ENCODE results near the gene LEAP2.

- PRO-cap, result no peak
Measured at GRCh38 chr5:131250684-131251144, 13.1 kb upstream of the CDC42SE2 start.

DNA sequence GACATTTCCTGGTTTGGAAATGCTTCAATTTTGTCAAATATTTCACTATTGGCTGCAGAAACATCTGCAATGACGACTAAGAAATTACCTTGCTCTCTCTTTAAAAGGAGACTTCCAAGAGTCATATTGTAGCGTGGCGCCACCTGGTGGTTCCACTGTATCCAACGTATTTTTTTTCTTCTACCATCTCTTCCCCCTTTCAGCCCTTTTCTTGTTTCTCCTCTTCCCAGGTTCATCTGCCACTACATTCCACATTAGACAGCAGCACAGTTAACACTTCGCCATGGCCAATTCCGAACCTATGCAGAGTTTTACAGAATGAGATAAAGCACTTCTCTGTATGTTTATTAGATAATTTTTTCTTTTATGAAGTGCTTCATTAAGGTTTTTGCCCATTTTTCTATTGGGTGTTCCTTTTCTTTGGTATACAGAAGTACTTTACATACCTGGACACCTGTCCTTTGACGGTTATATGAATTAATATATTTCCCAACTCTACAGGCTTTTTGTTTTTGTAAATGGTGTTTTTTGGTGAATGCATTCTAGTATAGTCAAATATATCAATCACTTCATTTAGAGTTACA lies 153.6 kb downstream of the CDC42SE2 start:
- PRO-cap, result no peak

GRCh38 chr5:131636289-131636592 lies 1.2 kb upstream of the RAPGEF6 start:
- PRO-cap, result no peak

DNA sequence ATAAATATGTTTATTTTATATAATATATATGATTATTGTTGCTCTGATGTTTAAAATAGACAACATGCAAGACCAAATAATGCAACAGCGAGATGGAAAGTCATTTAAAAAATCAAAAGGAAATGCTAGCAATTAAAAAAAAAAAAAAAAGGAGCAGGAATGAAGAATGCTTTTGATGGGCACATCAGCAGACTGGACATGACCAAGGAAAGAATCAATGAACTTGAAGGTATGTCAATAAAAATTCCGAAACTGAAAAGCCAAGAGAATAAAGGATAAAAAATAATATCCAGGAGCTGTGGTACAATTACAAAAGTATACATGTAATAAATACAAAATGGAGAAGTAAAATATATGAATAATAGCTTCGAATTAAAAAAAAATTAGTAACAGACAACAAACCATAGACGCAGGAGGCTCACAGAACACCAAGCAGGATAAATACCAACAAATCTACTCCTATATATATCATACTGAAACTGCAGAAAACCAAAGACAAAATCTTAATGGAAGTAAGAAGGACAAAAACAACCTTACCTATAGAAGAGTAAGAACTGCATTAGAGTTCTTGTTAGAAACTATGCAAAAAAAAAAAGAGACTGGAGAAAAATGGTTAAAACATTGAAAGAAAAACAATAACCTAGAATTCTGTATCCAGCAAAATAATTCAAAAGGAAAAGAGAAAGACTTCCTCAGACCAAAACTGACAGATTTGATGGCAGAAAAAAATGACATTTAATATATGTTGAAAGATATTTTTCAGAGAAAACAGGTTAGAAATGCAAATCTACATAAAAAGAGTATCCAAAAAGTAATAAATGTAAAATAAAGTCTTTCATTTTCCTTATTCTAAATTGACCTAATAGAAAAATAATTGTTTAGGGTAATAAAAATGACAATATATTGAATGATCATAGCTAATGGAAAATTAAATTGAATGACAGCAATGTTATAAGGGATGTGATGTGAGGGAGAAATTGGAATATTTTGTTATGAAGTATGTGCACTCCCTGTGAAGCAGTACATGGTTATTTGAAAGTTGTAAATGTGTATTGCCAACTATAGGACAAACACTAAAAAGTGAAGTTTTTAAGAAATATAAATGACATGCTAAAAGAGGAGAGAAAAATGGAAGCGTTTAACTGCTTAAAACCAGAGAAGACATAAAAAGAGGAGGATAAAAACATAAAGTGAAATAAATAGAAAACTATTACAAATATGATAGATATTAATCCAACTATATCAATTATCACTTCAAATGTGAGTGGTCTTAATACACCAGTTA lies 54.0 kb upstream of the RAPGEF6 start:
- PRO-cap, result no peak

DNA sequence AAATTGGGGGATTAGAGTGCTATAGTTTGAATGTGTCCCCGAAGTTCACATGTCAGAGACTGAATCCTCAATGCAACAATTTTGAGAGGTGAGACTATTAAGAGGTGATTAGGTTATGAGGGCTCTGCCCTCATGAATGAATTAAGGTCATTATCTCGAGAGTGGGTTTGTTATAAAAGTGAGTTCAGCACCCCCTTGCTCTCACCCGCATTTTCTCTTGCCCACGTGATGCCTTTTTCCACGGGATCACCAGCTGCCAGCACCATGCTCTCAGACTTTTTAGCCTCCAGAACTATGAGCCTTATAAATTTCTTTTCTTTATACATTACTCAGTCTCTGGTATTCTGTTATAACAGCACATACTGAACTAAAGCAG lies 10.3 kb downstream of the FNIP1 start:
- PRO-cap, result no peak

- PRO-cap, result no peak
Measured at GRCh38 chr5:131983455-131983932, 28.0 kb downstream of the ACSL6 start.

- PRO-cap, result no peak
Measured at GRCh38 chr5:132003020-132003899, 8.2 kb downstream of the ACSL6 start.

DNA sequence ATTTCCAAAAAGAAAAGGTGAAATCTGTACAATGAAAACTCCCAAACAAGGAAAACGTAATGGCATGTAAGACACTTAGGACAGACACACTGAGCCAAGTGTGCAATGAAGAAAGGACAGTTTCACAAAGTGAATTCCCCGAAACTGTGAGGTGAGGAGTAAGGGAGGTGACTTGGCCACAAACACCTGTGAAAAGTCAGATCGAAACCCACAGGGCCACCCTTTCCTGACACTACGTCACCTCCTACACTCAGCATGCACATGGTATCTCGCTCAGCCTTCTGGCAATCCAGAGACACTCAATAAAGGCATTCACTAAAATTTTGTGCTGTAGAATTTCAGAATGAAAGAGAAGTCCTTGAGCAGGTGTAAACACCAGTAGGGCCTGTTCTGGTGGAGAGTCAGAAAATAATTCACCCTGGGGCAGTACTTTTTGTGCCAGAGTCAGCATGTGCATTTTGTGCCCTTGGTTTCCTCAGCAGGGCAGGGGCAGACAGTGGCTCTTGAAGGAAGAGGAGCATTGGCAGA lies 8.8 kb upstream of the ACSL6 start:
- PRO-cap, result no peak

DNA sequence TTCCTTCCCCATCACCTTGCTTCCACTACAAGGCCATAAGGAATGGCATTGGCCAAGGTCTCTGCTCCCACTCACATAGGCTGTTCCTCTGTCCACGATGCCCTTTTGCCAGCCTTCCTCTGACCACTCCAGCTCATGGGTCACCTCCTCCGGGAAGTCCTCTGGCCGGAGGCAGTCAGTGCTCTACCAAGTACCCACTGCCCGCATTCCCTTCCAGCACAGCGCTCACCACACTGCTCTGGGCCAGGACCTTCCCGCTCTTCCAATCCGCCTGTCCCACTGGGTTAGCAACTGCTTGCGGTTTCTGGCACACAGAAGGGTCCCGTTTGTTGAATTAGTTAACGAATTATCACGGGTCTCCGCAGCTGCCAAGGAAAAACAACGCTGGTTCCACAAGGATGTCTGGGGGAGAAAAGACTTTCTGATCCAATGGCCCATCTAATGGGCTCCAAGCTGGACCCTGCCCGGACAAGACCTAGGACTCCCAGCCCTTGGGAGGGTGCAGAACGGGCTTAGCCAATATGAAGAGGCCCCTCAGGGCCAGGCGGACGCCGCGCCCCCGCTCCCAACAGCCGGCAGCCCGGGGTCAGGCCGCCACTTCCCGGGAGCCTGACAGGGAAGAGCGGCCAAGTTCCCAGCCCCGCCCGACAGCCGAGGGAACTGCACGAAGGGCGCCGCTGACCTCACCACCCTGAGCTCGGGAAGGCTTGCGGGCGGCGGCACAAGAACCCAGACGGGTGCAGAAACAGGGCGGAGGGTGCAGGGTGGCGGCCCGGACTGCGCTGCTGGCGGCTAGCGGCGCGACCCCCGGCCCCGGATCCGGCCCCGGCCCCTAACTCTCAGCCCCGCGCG lies 570 bp downstream of the P4HA2 start:
- PRO-cap, result bidirectional peak, plus-strand start at position 722 of the sequence, minus-strand start at position 632 of the sequence

DNA sequence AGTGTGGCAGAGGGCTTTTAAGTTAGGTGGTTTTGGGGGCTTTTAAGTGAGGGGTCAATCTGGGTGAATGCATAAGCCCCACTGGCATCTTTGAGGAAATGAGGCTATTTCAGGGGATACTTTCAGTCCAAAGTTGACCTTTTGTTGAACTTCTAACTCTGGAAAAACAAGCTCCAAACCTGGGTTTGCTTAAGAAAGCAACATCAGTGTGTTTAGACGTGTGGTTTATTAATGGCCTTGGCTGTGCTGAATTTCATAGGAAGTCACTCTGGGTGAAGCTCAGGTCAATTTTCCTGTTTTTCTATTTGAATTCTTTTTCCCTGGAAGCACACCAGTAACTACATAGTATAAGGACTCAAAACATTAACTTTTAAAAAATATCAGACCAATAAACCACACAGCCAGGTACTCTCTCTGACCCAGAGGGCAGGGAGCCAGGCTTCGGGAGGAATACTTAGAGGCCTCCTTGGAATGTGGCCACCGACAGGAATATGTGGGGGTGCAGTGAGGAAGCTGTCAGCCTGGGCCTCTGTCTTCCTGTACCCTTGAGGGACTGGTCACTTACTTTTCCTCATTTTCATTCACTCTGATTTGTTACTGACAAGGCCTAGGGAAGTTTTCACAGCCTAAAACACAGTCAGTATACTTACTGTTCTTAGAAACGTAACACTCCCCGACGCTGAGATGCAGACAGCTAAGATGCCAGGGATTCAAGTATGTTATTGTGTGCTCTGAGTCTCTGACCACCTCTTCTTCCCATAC lies 18.8 kb downstream of the SLC22A5 start:
- PRO-cap, result no peak

DNA sequence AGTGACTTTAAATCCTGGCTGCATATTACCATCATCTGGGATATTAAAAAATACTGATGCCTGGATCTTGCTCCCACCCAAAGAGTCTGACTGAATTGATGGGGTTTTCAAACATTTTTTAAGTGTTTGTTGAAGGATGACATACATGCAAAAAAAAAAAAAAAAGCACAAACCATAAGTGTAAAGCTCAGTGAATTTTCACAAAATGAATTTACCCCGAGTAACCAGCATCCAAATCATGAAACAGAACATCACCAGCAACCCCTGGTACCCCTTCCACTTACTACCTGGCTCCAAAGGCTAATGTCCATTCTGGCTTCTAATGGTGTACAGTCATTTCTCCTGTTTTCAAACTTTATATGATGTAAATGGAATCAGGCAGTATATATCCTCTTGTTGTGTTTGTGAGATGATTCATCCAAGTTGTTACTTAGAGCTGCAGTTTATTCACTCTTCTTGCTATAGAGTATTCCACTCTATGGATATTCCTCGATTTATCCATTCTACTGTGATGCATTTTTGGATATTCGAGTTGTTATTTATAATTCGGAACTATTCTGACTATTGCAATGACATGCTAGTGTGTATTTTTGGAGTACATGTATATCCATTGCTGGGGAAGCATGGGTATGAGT lies 32.5 kb downstream of the IRF1 start:
- PRO-cap, result no peak

DNA sequence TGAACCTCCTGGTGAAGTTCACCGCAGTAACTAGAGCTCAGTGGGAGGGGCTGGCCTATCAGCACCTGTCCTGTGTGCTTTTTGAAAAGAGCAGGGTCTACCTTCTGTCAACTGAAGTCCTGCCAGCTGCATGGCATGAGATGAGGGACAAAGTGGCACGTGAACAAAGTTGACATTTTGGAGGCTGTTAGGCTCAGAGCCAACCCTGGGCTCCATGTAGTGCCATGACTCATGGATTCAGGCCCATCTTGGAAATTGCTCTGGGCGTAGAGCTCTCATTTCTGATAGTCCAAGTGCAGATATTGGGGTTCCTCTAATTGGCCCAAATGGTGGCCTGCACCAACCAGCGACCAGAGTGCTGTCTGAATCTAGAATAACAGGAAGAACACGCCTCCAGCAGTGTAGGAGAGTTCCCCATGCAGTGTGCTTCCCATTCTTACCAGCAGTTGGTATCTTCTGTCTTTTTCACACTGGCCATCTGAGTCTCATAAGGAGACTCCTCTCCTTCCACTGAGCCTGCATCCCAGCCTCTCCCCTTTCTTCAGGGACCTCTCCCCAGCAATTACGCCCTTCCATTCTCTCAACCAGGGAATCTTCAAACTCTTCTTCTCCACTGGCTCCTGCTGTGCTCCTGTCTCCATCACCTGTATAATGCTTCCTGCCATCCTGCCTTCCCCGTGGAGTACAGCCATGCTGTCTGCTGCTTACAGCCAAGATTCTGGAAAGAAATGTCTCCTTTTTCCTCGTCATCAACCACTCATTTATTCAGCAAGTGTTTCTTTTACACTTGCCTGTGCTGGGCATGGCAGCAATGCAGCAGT lies 30.4 kb downstream of the IRF1 start:
- PRO-cap, result no peak

GRCh38 chr5:132474145-132475219 lies 16.1 kb downstream of the IRF1 start:
- PRO-cap, result no peak

- PRO-cap, result no peak
Measured at GRCh38 chr5:132478929-132479930, 11.3 kb downstream of the IRF1 start.

GRCh38 chr5:132491305-132491821 lies 790 bp upstream of the IRF1 start:
- PRO-cap, result no peak

DNA sequence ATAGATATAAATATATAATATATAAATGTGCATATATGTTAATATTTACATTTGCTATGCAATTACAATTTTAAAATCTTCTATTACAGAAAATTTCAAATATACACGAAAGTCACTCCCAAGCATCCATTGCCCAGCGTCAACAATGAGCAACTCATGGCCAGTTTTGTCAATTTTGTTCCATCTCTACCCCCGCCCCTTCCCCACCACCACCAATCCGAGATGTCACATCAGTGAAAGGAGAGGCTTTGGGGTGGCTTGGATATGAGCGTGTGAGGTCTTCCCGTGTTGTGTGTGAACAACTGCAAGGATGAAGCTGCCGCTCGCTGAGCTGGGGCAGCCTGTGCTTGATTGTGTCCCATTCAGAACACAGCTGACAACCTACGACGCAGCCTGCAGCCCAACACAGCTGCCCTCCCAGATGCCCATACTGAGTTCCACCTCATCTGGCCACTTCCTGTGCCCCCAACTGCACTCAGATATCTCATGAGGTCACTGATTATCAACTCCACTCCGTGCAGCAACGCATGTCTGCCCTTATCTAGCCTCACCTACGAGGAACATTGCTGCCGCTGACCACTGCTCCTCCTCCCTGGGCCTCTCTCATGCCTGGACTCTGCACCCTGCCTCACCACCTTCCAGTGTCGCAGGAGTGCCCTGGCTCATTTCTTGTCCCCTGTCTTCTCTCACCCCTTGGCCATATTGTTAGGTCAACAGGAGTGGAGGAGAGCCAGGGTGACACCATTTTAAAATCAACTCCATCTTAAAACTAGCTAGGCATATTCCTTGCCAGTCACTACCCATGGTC lies 7.4 kb upstream of the IL4 start:
- PRO-cap, result no peak

DNA sequence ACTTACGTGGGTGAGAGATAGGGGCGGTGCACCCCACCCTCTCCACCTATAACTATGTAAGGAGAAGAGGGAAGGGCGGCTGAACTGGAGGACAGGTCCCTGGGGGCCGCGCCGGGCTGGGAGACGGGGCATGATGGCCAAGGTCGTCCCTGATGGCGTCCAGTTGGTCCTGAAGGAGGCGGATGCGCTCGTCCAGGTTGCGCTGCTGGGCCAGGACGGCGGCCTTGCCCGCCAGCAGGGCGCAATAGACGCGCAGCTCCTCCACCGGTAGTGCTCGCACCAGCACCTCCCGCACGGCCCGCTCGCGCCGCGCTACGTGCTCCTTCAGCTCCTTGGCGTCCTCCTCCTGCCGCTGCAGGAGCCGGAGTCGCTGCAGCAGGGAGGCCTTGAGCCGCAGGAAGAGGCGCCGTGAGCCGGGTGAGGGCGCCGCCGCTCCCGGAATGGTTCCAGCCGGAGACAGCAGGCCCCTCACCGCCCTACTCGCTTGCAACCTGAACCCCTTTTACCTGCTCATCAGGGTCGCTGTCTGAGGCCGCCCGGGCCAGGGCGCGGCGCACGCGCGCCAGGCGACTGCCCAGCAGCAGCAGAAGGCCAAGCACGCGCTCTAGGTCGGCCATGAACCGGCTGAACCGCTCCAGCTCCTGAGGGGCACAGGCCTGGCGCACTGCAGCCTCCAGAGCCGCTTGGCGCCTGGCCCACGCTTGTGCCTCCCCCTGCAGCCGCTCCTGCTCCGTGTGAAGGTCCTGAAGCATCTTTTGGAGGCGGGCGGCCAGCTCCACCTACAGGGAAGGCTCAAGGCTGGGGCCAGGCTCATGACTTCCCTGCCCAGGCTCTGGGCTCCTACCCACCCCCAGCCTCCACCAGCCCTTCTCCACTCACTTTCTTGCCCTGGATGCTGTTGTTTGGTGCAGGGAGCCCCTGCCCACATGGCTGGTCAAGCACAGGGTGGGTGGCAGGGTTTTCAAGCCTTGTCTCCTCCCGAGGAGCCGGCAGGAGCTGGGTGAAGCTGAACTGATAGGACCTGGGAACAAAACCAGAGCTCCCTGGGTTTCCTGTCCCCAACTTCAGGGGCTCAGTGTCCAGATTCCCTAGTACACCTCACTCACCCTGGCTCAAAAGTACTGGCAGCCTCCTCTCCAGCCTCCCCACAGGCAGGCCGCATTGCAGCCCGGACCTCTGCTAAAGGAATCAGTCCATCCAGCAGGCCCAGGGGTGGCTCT lies 7.3 kb downstream of the SHROOM1 start:
- PRO-cap, result bidirectional peak, plus-strand start at position 586 of the sequence, minus-strand start at position 504 of the sequence

DNA sequence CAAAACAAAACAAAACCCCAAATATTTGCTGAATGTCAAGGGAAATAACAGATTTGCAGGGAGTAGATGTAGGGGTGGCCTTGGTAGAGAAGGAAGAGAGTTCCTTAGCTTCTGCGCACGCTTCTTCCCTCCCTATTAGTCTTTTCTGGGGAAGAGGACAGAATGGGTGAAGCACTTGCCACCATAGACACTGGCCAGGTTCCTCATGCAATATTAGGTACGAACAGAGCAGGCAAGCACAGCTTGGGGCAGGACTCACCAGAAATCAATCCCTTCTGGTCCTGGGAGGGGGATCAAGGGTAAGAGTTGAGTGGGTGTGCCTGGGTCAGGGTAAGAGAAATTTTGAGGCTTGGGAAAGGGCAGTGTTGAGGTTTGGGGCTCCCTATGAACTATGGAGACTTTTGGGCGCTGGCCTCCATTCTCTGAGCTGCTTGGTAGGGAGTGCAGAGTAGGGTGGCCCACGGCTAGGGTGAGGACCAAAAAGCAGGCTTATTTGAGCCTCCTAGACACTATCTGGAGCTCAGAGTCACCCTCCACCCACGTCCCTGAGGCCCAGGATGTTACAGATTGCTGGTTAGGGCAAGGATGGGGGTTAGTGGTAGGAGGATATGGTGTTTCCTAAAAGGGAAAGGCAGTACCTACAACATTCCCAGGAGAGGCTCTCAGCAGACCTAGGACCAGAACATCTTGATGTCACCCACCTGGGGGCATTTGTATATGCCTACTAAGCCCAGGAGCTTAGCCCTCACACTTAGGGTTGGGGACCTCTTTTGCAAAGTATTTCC lies 2.6 kb downstream of the SHROOM1 start:
- PRO-cap, result no peak

DNA sequence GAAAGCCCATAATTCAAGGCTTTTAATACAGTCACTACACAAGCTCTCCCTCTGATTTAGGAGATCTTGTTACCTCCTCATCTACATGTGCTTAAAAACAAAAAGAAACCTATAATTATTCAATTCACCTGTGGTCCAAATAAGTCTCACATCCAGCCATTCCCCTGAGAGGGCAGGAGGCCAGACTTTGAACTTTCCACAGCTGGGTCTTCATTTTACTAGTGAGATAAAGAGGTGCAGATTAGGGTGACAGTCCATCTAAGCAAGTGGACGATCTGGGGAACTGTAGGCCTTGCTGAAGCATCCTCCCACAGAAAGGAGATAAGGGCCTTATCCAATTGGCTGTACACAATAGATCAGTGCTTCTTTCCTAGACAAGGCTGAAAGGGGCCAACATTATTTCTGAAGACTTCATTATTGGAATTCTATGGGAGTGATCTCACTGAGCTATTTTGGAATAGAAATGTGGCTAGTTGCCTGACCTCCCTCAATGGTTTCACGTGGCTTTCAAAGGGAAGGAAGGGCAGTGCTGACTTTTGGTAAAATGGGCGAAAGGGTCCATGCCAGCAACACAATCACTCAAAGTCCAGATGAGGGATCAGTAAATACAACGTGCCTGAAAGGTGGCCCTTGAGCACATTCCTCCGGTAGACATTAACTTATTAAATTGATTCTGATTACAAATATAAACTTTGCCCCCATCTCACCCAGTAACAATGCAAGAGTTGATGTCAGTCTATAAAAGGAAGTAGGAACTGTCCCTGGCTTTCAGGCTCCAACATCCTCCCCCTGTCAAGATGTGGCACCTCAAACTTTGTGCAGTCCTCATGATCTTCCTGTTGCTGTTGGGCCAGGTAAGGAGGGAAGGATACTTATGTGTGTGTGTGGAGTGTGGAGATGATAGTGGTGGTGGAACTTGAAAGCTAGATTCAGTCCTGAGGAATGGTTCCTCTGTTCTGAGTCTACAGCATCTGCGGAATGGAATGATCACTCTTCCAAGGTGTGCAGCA lies at the start of gene LEAP2:
Gene LEAP2, plus strand, starts transcription at position 771 of the 1,010 bp plus-strand sequence.
- PRO-cap, result no peak

- PRO-cap, result no peak
Measured at GRCh38 chr5:132877358-132878482, 4.3 kb downstream of the LEAP2 start.